Measurements from ENCODE around the gene UBE3B.

DNA sequence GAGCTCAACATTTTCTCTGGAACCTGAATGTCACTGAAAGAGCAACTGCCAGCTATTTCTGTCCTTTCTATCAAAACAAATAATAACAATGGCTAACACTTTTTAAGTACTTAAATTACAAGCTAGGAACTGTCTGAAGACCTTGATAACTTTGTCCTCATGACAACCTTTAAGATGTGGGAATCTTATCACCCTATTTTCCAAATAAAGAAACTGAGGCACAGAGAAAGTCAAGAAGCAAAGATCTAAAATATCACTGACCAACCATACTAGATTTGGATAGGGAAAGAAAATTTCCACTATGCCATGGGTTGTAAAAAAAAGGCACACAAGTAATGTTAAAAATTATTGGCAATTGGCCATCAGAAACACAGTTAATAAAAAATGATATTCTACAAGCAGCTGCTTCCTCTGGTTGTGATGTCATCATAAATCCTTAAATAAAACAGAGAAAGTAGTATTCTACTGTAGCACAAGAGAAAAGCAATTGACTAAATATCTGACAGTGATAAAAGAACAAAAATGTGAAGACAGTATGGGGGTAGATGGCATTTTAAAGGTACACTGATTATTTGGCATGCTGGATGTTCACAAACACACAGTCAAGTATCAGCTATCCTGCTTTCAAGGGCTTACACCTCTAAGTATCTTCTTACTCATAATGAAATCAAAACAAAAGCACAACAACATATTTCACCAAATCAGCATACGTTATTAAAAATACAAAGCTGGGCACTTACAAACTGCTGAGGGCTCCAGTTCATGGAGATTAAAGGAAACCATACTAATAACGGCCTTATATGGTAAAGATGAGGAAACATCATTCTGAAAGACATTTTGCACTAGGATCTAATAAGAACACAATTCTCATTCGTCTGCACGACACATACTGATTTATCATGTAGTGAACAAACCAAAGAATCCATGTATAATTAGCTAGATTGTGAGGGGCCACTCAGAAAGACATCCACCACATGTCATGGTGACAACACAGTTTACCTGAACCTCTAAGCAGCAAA is 45.7 kb downstream of the CORO1C start:
- PRO-cap, result no peak
- RRBS, 2 experiments, result no CpG with 5 or more reads among the region's 4 CpGs

- PRO-cap, result no peak
- RRBS, 2 experiments, result no CpG with 5 or more reads among the region's 7 CpGs
These were observed 31.2 kb downstream of the CORO1C start for GRCh38 chr12:108699768-108700825.

DNA sequence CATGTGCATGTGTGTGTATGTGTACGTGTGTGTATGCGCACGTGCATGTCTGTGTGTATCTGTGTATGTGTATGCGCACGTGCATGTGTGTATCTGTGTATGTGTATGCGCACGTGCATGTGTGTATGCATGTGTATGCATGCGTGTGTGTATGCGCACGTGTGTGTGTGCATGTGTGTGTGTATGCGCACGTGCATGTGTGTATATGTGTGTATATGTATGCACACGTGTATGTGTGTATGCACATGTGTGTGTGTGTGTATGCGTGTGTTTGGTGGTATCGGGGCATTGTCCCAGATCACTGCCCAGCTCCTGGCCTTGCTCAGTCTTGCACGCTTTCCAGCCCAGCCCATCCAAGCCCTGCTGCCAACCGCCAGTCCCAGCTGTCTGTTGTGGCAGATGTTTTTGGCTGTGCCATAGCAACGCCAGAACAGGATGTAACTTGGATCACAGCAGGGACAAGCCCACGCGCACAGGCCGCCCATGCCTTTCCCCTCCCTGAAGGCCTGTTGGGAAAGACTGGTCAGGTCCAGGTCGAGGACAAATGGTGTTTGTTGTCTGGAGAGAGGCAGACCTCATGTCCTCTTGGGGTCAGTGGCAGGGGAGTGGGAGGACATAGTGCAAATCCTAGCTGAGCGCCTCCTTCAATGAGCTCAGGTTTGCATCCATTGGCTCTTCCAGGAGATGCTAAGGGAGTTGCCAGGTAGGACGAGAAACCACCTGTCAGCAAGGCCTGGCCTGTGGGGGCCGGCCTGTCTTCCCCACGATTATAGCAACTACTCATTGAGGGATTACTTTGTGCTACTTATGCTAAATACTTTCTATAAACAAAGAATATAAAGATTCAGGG is 42.4 kb upstream of the CORO1C start:
- PRO-cap, result no peak
- RRBS, 2 experiments, result no CpG with 5 or more reads among the region's 26 CpGs

DNA sequence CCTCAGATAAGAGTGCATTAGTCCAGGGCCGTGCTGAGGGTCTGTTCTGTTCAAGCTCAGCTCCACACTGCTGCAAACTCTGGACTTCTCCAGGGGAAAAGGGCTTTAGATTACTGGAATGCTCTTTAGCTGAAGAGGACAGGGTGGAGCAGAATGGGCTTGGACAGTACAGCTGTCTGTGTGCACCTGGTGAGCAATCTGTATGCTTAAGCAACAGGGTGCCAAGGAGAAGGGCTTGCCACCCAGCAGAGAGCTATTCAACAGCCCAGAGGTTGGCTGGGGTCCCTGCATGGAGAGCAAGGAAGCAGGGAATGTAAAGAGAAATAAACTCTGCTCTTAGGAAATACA is 52.9 kb upstream of the CORO1C start:
- PRO-cap, result no peak
- RRBS, 2 experiments, result no CpG with 5 or more reads among the region's 1 CpG

DNA sequence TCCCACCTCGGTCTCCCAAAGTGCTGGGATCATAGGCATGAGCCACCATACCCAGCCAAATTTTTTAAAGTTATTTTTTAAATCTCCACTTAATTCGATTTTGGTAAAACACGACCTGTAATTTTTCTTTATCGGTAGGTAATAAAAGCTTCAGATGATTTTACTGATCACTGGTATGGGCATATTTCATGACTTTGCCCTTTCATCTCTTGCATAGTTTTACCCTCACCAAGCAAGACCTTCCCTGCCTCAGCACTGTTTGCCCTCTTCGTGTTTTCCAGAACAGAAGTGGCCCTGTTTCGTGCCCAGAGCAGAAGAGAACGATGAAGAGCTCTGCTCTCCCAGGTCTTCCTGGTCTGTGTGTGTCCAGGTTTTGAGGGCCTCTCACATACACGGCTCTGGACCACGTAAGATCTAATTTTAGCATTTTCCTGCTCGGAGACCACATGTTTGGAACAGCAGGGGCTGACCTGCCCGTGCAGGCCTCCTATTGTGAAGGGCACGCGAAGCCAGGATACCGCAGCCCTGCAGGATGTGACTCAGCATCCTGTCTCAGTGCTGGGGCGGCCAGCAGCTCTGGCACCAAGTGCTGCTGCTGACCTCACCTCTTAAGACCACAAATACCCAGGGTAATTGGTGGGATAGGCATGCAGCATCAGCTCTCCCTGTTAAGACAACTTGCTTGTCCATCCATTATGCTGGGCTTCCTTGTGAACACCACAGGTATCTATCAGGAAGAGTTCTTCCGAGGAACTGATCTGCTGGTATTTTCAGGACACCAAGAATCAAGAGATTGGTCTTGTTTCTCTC is 19.2 kb downstream of the SSH1 start:
- PRO-cap, result no peak
- RRBS, 2 experiments, result no CpG with 5 or more reads among the region's 16 CpGs

DNA sequence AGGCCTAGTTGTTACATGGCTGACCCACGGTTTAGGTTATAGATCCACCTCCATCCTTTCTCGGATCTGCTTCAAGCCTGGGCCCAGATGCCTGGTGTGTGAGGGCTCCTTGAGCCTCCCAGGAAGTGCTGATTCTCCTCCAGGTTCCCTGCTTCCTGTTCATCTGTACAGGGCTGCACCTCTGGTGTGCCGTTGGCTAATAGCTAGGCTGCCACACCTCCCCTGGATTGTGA is 16.8 kb downstream of the USP30 start:
- PRO-cap, result no peak
- RRBS, 2 experiments, result no CpG with 5 or more reads among the region's 3 CpGs

GRCh38 chr12:109097848-109098682 is 668 bp downstream of the UNG start:
- PRO-cap, result bidirectional peak, plus-strand start at chr12:109098189, minus-strand start at chr12:109097901
- RRBS, 2 experiments, result under 1 to 2% methylated on average over 21 of the region's 67 CpGs

DNA sequence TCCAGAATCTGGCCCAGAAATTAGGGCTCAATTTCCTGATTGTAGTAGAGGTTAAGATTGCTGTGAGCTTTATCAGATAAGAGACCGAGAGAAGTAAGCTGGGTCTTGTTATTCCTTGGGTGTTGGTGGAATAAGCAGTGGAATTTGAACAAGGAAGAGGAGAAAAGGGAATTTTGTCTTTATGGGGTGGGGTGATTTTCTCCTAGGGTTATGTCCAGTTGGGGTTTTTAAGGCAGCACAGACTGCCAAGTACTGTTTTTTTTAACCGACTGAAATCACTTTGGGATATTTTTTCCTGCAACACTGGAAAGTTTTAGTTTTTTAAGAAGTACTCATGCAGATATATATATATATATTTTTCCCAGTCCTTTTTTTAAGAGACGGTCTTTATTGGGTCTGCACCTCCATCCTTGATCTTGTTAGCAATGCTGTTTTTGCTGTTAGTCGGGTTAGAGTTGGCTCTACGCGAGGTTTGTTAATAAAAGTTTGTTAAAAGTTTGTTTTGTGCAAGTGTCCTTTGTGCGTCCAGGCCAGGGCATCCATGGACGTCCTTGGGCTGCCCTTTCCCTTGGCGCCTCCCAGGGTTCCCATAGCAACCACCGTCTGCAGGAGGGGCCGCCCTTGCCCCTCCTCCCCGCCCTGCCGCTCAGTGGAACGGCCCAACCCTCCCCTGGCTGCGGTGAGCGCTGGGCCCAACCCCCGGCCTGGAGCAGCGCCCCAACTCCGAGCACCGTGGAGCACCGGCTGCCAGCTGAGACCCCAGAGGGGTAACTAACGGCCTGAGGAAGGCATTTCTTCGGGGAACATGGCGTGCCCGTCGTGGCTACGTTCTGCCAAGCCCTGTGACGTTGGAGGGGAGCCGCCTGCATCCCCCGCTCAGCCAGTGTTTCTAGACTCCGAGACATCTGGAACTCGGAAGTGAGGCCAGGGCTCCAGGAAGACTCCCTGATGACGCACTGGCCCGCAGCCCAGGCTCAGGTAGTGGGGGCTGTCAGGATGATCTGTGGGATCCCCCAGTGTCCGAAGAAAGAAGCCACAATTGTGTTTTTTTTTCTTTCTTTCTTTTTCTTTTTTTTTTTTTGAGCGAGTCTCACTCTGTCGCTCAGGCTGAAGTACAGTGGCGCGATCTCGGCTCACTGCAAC is 5.5 kb upstream of the ACACB start:
- PRO-cap, result no peak
- RRBS, 2 experiments, result 1 to 43% methylated on average over 5 of the region's 40 CpGs

GRCh38 chr12:109132452-109133159 is 16.2 kb downstream of the ACACB start:
- PRO-cap, result no peak
- RRBS, 2 experiments, result no CpG with 5 or more reads among the region's 11 CpGs

DNA sequence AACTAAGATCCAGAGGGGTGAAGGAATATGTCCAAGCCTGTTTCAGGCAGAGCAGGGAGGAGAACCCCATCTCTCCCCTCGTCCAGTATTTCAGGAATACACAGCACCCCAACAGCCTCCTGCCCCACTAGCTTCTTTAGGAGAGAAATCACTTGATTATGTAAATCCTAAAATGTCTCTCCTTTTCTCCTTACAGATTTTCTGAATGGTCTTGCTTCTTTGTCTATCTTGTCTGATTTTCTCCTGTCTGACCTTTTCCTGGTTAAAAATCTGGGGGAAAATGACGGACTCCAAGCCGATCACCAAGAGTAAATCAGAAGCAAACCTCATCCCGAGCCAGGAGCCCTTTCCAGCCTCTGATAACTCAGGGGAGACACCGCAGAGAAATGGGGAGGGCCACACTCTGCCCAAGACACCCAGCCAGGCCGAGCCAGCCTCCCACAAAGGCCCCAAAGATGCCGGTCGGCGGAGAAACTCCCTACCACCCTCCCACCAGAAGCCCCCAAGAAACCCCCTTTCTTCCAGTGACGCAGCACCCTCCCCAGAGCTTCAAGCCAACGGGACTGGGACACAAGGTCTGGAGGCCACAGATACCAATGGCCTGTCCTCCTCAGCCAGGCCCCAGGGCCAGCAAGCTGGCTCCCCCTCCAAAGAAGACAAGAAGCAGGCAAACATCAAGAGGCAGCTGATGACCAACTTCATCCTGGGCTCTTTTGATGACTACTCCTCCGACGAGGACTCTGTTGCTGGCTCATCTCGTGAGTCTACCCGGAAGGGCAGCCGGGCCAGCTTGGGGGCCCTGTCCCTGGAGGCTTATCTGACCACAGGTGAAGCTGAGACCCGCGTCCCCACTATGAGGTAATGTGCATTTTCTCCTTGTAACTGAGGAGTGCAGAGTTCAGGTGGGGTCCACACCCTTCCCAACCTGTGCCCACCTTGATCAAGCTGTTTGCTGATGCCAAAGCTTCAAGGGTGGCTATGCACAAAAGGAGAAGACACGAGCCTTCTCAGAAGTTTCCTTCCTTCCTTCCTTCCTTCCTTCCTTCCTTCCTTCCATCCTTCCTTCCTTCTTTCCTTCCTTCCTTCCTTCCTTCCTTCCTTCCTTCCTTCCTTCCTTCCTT is 23.2 kb downstream of the ACACB start:
- PRO-cap, result no peak
- RRBS, 2 experiments, result no CpG with 5 or more reads among the region's 19 CpGs

- PRO-cap, result no peak
- RRBS, 2 experiments, result no CpG with 5 or more reads among the region's 3 CpGs
These were observed 27.9 kb downstream of the ACACB start for GRCh38 chr12:109144321-109144727.

DNA sequence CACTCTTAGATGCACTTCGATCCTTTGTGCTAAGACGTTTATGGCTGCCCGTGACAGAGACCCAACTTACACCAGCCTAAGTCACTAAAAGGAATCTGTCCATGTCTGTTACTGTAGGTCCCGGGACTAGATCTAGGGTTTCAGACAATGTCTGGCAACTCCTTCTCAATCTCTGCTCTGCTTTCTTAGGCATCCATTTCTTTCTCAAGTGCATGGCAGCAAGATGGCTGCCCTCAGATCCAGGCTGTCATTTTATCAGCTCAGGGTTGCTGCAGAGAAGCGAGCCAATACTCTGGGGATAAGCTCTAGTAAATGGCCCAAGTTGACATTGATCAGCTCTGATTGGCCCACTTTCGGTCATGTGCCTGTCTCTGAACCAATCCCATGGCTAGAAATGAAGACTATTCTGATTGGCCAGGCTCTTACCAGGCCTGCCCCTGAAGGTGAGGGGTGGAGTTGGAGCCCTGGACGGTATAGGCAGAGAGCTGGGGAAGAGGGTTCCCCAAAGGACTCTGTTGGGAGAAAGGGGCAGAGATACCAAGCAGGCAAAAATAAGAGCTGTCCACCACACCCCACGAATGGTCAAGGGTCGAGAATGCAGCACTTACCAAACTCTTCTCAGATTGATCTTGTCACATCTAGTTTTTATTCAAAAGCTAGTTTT is 41.4 kb downstream of the MYO1H start:
- PRO-cap, result no peak
- RRBS, 2 experiments, result no CpG with 5 or more reads among the region's 9 CpGs

DNA sequence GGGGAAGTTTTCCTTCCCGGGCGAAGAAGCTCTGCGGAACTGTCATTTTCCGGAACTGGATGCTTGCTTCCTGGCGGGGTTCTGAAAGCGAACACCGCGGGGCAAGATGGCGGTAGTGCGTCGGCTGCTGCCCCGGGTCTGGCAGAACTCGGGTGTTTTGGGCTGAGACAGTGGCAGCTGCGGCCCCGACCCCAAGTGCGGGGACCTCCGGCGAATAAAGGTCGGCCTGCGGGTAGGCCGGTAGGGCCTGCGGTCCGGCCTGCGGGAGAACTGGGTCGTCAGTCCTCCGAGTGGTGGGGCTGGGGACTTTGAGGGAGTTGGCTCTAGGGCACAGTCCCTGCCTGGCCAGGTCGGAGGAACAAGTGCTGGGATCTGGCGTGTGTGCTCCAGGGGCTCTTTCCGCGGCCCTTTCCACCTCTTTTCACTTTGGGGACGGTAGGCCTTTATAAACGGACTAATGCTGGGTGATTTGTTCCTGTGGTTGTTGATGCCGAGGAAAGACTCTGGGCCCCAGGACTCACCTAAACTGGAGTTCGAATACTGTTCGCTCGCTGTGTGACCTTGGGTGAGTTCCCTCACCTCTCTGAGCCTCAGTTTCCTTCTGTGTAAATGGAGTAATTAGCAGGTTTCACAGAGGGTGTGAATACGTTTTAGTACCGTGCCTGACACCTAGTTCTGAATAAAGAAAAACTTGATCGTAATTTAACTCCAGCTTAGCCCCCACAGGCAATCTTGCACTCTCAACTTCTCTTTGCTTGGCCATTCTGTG is at the start of gene UBE3B:
TSS of gene UBE3B (plus strand) at position 90 of the 769 bp plus-strand sequence.
- PRO-cap, result bidirectional peak, plus-strand start at position 144 of the sequence, minus-strand start outside the sequence; unidirectional peak, plus-strand start at position 165 of the sequence; unidirectional peak, minus-strand start at position 364 of the sequence
- RRBS, 2 experiments, result under 1 to 3% methylated on average over 11 to 12 of the region's 39 CpGs

- PRO-cap, result no peak
- RRBS, 2 experiments, result no CpG with 5 or more reads among the region's 11 CpGs
These were observed 41.7 kb downstream of the UBE3B start for GRCh38 chr12:109518752-109519835.

GRCh38 chr12:109520822-109521799 is 43.7 kb downstream of the UBE3B start:
- PRO-cap, result no peak
- RRBS, 2 experiments, result no CpG with 5 or more reads among the region's 19 CpGs

DNA sequence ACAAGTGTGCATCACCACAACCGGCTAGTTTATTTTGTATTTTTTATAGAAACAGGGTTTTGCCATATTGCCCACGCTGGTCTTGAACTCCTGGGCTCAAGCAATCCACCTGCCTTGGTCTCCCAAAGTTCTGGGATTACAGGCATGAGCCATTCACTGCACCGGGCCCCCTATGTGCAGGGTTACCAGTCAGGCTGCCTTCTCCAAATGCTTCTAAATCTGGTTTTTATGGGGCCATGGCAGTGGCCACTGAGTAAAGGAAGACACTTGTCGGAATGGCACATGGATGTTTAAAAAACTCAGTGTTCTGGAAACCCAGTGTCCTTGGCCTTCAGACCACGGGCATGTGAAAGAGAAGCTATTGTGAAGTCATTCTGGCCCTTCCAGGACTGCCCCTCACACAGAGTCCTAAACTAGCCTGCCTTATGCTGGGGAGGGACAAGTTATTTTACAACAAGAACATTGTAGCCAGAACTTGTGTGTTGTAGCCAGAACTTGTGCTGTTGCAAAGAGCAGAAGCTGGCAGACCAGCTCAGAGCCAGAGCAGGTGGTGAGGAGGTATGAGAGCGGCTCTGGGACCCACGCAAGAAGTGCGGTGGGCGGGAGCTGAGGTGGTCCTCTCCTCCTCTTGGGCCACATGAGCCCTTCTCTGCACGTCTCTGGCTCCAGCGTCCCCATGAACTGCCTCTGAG is 32.8 kb downstream of the MMAB start:
- PRO-cap, result no peak
- RRBS, 2 experiments, result no CpG with 5 or more reads among the region's 11 CpGs

DNA sequence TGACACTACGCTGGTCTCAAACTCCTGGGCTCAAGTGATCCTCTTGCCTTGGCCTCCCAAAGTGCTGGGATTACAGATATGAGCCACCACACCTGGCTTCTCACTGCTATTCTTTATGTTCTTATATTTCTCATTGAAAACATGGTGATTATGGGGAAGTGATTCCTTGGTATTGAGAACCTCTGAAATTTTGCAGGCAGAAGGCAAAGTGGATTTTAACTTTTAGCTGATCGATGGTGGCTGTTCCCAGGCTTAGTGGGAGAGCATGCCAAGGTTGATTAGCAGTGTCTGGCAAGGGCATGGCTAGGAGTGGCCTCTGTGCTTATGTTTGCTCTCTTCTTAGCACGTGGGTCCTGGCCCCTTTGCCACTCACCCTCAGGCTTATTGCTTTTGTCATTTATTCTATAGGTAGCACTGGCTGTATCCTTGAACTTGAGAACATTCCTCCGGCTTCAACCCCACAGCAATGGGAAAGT is 2.0 kb downstream of the MVK start:
- PRO-cap, result no peak
- RRBS, 2 experiments, result no CpG with 5 or more reads among the region's 4 CpGs

- PRO-cap, result no peak
- RRBS, 2 experiments, result no CpG with 5 or more reads among the region's 14 CpGs
These were observed 6.0 kb downstream of the MVK start for GRCh38 chr12:109579405-109580174.

DNA sequence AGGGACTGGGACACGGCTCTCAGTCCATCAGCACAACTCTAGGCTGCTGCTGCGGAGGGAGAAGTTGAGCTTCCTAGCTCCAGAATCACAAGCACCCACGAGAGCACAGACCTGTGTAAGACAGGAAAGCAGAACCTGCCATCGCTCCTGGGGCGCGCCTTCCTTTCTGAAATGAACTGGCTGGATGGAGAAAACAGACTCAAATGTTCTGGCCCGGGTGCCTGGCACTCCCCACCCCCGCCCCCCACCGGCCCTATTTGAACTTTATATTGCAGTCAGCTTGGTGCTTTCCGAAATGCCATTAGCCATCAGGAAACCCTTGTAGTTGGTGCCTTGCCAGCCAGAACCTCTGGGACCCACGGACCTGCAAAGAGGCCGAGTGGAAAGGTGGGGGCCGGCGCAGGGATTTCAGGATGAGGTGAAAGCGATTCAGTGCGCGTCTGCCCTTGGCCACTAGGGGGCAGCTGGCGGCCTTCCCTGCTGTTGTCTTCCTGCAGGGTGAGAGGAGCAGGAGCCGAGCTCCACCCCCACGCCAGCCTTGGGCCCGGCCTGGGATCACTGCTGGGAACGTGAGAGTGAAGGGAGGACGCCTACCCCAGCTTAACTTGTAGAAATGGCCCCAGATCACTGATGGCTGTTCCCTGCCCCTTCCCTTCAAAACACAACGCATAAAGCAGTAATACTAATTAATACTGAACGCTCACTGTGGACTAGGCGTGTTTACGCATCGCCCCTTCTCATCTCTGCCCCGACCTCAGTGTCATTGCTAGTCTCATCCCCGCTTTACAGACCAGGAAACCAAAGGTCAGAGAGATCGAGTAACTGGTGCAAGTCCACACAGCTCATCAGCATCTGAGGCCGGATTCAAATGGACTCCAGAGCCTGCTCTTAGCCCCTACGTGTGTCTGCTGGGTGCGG is 24.1 kb downstream of the MVK start:
- PRO-cap, result unidirectional peak, plus-strand start at position 372 of the sequence; unidirectional peak, plus-strand start at position 558 of the sequence
- RRBS, 2 experiments, result no CpG with 5 or more reads among the region's 34 CpGs

GRCh38 chr12:109681884-109682329 is 31.7 kb upstream of the FAM222A start:
- PRO-cap, result no peak
- RRBS, 2 experiments, result no CpG with 5 or more reads among the region's 10 CpGs